Pulmonary artery (tissue), 1 donor: ENCODE measurements around a stretch of chr6.

DNA sequence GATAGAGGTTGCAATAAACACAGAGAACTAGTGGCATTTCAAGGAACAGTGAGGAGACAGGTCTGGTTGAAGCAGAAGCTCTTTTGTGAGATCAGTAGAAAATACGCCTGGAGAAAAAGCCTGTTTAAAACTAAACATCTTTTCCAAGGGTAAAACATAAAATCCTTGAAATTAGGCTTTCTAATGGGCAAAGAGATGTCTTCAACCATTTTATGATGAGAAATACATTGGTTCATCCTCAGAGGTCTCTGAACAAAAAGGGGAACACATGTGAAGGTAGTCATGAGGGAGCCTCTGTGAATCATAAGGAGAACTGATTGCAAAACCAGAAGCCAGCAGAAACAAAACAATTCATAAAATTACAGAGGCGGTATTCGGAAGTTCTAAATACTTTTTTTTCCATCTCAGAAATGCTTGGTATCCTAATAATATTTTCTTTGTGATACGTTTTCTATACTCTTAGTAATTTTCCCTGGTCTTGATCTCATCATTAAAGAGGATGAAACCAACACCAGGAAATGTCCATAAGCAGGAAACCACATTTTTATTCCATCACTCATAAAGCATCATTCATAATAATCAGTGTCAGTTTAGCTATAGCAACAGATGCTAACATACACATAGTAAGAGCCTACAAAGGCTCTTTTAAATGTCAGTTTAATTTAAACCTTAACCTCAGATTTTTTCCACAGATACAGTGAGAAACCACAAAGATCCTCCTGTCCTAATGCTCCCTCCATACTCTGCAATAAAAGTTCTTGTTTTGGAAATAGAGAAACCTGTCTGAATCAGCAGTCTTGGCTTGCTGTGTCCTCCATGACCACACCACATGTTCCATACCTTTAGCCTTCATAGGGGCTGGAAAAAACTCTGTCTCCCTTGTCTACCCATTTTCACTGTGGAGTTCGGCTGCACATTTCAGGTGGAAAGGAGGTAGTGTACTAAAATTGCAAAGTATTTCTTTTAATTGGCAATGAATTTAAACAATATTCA, 29.3 kb downstream of the SGK1 start:
- PRO-cap, result no peak

GRCh38 chr6:134398365-134398748, 80.4 kb upstream of the SGK1 start:
- PRO-cap, result no peak

- PRO-cap, result no peak
Observed at GRCh38 chr6:134519352-134519987, 201.6 kb upstream of the SGK1 start.

DNA sequence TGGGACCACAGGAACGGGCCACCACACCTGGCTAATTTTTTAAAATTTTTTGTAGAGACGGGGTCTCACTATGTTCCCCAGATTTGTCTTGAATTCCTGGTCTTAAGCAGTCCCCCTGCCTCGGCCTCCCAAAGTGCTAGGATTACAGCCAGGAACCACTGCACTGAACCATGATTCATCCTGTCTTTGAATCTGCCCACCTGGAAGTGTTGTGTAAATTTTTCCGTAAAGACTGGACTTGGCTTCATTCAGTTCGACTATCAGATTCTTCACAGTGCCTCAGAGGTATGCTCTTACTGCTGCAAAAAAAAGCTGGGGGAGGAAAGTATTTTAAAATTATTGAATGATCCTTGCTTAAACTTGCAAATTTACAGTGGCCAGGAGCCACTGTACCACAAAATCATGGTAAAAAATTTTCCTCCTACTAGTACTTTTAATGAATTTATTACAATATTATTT, 202.4 kb upstream of the SGK1 start:
- PRO-cap, result no peak

- PRO-cap, result no peak
Observed at GRCh38 chr6:134523190-134523930, 205.4 kb upstream of the SGK1 start.

GRCh38 chr6:134720509-134721342, 229.2 kb downstream of the ALDH8A1 start:
- PRO-cap, result no peak

GRCh38 chr6:134853606-134853959, 96.3 kb downstream of the ALDH8A1 start:
- PRO-cap, result no peak

DNA sequence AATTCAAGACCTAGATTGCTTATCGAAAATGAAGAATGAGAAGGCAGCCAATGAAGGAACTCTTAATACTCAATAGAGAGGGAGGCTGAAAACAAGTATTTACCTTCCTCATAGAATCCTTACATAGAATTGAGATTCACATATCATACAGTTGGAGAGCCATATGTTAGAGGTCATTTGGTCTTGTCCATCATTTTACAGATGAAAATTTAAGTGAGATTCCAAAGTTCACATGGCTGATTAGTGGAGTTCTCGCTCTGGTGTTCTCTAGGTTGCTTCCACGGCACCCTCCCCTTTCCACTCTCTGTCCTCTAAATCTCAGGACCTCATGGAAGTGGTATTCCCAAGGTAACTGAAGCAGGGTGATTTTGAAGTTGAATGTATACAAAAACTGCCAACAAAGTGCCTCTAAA, 39.5 kb downstream of the HBS1L start:
- PRO-cap, result no peak

GRCh38 chr6:135122440-135122876, 58.6 kb upstream of the MYB start:
- PRO-cap, result no peak

- PRO-cap, result no peak
Observed at GRCh38 chr6:135192908-135193422, 11.9 kb downstream of the MYB start.

GRCh38 chr6:135215814-135216550, 34.9 kb downstream of the MYB start:
- PRO-cap, result no peak

GRCh38 chr6:135901776-135902606, 50.5 kb downstream of the PDE7B start:
- PRO-cap, result no peak

DNA sequence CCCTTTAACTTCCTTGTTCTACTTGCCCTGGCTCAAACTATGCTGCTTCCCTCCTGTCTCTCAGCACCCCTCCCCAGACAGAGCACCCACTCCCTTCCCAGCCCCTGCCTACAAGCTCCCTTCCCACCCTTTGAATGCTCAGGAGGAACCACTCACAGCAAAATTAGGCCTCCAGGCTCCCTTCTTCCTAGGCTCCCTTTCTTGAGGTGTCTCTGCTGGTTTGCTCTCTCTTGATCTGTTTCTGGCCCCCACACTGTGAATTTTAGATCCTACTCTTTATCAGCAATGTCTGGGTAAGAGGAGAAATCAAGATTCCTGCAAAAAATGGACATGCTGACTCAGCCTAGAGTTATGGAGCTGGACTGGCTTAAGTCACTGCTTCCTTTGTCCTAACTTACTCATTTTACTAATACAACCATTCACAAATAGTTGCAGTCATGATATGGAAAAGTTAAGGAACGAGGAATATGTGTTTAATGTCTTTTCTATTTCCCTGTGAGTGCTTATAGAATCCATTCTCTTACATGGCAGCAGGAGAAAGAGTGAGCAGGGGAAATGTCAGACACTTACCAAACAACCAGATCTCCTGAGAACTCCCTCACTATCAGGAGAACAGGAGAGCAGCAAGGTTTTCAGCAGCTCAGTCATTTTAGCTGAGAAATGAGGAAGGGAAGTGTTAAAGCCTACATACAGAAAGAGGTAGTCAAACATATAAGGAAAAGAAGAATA, 160.7 kb downstream of the PDE7B start:
- PRO-cap, result no peak

GRCh38 chr6:136068016-136068403, 182.1 kb downstream of the MTFR2 start:
- PRO-cap, result no peak

GRCh38 chr6:136069012-136069729, 180.9 kb downstream of the MTFR2 start:
- PRO-cap, result no peak

- PRO-cap, result no peak
Observed at GRCh38 chr6:136072532-136073115, 177.5 kb downstream of the MTFR2 start.

DNA sequence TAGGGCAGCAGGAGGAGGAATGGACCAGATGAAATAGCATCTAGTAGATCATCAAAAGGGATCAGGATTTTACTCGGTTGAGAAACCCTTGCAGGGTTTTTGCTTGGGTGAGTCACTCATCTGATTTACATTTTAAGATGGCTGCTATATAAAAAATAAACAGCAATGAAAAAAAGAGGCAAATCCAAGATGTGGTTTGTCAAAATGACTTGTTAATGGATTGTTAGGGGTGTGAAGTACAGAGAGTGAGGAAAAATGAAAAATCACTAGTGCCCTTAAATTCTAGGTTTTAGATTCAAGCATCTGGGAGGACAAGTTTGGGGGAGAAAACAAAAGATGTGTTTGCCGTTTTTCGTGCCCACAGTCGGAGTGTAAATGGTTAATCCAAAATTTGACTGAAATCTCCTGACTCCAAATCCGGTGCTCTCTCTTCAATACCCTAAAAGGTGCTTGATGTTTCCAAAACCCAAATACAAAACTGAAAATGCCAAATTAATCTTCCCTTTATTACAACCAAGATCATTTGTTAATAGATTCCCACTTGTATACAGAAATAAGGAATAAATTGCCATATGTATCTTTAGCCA, 4.5 kb downstream of the BCLAF1 start:
- PRO-cap, result no peak

DNA sequence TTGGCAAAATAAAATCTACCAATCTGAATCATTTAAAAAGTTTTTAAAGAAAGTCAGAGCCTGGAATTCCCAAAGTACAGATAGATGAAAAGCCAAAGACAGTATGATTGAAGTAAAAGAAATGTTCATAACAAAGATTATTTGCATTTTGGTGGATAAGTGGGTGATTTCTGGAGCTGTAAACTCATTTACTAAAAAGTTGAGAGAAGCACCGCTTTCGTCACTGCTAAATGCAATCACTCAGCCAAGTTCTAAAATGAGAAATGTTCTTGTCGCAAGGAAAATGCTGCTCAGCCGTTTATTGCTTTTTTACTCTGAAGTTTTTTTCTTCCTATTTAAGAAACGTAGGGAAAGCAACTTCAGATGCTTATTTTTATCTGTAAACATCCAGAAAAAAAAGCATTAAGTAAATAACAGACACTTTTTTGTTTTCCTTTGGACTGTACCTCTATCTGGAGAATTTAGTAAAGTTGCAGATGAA, 93.6 kb upstream of the BCLAF1 start:
- PRO-cap, result no peak

DNA sequence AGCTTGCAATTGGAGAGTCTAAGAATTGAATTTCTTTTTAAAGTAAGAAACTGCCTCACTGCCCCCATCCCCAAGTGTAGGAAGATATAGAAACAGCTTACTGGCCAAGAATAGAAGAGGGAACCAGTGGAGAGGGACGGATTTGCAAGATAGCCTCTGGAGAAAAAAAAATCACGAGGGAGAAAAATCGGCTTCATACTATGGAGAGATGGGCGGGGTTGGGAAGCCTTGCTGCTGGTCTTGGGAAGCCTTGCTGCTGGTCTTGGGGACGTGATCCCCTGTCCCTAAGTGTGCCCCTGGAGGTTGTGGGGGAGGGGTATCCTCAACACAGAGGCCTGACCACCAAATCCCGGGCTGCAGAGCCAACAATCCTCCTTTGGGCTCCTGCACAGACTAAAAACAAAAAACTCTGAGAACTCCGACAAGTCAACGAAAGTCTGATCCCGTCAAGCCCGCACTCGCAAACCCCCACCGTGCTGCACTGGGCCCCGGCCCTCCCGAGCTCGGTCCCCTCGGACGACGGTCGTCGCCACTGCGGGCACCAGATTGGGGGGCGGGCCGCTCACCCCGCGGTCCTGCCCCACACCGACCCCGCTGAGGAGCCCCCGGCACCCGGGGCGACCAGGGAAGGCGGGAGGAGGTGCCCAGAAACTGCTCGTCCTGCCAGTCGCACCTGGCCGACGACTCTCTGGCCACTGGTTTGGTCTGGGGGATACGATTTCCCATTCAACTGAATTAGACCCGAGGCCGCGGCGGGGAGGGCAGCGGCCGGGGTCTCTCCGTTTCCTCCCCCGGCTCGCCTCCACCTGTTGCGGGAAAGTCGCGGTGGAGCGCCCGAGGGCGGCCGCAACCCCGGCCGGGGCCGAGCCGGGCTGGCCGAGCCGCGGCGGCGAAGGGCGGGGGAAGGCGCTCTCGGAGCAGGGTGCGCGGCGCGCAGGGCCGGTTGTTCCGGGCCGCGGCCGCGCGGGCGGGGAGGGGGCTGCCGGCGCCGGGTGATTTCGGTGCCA, 649 bp downstream of the MAP7 start:
- PRO-cap, result no peak

- PRO-cap, result no peak
Observed at GRCh38 chr6:136751551-136752156, 40.6 kb downstream of the MAP3K5 start.